PFSK-1 (cell line): ENCODE data around the gene SLC35A3.

- RRBS: no CpG with 5 or more reads among the region's 2 CpGs
Measured at GRCh38 chr1:99180403-99180720, 83.9 kb upstream of the PLPPR4 start.

- RRBS: no CpG with 5 or more reads among the region's 3 CpGs
Measured at GRCh38 chr1:99650691-99651418, 4.9 kb downstream of the PALMD start.

- RRBS: no CpG with 5 or more reads among the region's 2 CpGs
Measured at GRCh38 chr1:99664050-99664486, 18.2 kb downstream of the PALMD start.

GRCh38 chr1:99969552-99970872, at the start of gene SLC35A3:
TSS of gene SLC35A3 (plus strand) at chr1:99969996.
- RRBS: 1% methylated on average over 28 of the region's 80 CpGs

GRCh38 chr1:100037201-100037440, 774 bp upstream of the MFSD14A start:
- RRBS: no CpG with 5 or more reads among the region's 4 CpGs

GRCh38 chr1:100083865-100084832, 46.3 kb downstream of the MFSD14A start:
- RRBS: no CpG with 5 or more reads among the region's 2 CpGs

GRCh38 chr1:100240670-100241048, 9.0 kb downstream of the DBT start:
- RRBS: no CpG with 5 or more reads among the region's 3 CpGs

DNA sequence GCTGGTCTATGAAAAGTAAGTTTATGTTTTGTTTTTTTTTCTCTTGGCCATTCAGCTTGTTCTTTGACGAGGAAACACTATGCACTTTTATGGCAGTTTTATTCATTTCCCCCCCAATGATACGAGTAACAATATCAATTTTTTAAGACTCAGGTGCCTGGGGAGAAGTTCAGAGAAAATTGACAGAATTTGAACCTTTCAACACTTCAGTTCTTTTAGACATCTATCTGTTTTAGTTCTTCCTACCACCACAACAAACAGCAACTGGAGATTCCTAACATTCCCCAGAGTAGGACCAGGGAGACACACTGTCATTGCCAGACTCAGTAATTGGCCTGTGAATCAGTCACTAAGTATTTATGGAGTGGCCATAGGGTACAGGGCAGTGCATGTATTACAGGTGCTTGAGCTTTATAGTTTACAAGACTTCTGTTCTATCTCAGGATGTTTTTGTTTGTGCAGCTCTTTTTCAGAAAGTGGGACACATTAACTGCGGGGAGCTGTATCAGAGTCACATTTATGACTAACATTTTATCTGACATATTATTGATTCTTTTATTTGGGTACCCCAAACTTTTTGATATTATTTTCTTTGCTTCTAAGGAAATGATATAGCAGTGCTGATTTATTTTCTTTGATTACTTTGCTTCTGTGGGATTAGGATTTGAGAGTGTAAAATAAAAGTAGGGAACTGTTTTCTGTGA, 1.7 kb downstream of the CDC14A start:
- RRBS: no CpG with 5 or more reads among the region's 3 CpGs

DNA sequence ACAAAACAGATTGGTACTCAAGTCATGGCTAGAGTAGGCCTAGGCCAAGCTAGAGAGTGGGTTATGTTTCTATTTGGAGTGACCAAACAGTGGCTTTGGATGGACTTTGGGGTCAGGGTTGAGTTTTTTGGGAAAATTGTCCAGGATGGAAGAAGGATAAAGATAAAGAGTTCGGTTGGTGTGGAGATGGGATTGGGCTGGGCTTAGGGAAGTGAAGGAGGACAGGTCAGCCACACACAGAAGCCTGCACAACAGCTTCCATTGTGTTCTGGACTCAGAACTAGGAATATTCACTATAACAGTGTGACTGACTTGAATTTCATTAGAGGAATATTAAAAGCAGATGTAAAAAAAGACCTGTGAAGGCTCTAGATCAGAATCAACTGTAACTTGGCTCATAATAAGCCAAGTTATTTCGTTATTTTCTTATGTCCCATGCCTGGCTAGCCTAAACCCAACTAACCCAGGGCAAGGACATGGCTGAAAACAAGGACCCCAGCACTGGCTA, 56.7 kb upstream of the GPR88 start:
- RRBS: no CpG with 5 or more reads among the region's 2 CpGs

GRCh38 chr1:100896310-100897085, 608 bp downstream of the SLC30A7 start:
- RRBS: no CpG with 5 or more reads among the region's 20 CpGs

- RRBS: no CpG with 5 or more reads among the region's 3 CpGs
Measured at GRCh38 chr1:100924641-100925820, 29.1 kb downstream of the SLC30A7 start.

GRCh38 chr1:100941240-100942052, 45.6 kb downstream of the SLC30A7 start:
- RRBS: no CpG with 5 or more reads among the region's 9 CpGs

GRCh38 chr1:101148893-101149378, 87.9 kb upstream of the S1PR1 start:
- RRBS: no CpG with 5 or more reads among the region's 3 CpGs

- RRBS: no CpG with 5 or more reads among the region's 5 CpGs
Measured at GRCh38 chr1:101161559-101161987, 75.2 kb upstream of the S1PR1 start.

DNA sequence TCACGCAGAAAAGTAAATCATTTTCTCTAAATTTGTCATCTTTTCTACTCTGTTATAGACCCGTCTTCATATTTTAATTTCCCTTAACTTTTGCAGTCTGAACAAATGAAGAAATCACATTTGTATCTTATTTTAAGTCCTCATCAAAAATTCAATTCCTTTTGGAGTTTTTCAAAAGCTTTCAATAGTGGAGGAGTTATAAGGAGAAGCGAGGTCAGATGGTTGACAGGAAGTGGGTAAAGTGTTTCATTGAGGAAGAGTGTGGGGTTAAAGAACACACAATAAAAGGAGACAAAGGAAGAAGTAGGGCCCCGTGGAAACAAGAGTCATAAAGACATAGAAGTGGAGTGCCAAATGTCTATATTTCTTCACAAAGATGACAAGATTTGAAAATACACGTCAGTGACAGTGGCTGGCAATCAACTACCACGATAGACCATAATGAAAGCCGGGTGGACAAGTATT, 57.8 kb upstream of the S1PR1 start:
- RRBS: no CpG with 5 or more reads among the region's 7 CpGs

DNA sequence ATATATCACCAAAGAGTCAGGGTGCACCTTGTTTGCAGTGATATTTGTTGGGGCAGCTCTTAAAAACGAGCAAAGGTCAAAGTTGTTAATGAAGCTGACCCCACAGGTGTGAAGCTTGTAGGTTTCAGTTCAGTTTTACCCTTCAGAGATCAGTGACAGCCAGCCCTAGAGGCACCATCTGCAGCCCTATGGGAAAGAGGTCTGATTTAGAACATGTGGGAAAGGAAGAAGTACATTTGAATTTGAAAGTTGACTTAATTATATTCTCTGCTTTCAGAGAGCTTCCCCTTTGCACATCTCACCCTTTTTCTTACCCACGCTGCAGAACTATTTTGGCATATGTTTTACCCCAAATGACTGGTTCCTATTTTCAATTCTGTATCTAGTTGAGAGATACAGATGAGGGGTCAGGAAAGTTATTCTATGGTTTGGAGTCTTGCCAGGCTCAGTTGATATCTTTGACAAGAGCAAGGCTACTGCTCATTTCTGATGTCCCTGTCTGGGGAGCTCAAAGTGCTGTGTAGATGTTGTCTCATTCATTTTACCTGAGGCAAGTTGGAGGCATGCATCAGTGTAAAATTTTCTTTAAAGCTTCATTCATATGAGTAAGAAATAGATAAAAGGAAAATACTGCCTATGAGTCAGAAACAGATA, 171.0 kb downstream of the S1PR1 start:
- RRBS: no CpG with 5 or more reads among the region's 2 CpGs

GRCh38 chr1:103106788-103107407, 1.4 kb downstream of the COL11A1 start:
- RRBS: no CpG with 5 or more reads among the region's 19 CpGs

- RRBS: no CpG with 5 or more reads among the region's 8 CpGs
Measured at GRCh38 chr1:103529647-103530198, 4.2 kb downstream of the RNPC3 start.

DNA sequence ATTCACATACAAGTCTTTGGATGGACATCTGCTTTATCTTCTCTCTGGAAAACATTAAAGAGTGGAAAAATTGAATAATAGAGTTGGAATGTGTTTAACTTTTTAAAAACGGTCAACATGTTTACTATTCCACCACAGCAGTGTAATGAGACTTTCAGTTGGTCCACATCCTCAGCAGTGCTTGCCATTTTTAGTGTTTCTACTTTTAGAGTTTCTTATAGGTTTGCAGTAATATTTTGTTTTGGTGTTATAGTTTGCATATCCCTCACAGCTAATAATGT, 1064.2 kb upstream of the PRMT6 start:
- RRBS: no CpG with 5 or more reads among the region's 1 CpG

DNA sequence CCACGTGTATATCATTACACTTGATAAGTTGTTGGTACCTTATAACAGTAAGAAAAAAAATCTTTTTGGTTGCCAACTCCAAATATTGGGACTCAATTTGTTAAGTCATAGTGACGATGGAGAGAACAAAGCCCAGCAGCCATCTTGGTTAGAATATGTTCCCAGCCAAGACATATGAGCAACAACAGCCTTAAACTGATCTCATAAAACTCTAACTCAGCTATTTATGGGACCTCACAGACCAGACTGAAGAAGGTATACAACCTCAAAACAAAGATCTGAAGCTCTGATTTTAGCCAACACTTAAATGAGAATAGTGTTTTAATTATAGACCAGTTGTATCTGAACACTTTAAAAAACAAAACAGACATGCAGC, 281.3 kb downstream of the VAV3 start:
- RRBS: no CpG with 5 or more reads among the region's 2 CpGs